Pulmonary lymph node (tissue), 1 donor: ENCODE results near the gene PARD6G.

DNA sequence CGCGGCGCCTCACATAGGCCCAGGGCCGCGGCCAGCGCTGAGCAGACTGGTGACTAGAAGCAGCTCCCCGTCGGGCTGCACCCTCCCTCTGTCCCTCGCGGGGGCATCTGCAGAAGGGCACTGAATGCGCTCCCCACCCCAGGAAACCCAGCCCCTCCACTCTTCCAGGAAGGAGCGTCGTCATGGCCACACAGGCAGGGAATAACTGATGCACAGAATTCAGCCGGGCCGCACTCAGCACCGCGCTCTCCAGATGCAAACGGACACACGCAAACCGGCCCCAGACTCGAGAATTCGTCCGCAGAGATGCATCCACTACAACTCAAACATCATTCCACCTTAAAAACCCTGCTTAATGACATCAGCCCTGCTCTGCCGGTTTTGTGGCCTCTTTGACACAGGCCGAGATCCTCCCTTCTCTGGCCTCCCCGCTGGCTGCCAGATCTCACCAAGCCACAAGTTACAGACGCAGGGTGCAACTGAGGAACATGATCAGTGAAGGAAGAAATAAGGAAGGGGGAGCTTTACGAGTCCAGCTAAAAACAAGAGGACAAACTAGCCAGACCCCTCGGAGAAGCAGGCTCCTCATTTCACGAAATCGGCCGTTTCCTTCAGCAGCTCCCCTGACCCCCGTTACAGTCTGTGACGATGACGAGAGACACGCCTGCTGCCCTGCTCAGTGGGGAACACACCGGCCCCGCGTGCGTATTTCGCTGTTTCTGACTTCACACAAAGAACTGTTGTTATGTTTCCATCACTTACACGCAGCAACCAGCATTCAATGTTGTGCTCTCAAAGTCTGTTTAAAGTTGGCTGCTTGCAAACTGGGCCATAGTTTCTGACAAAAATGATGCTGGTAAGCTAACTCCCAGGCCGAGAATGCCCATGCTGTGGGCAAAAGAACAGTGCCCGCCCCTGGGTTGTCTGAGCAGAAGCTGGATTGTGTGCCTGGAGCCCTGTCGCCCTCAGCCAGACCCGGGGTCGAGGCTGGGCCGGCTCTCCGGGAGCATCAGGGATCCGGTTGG, 40.1 kb downstream of the MBP start:
- PRO-cap, result no peak

GRCh38 chr18:77107213-77107735, 25.3 kb downstream of the MBP start:
- PRO-cap, result no peak

DNA sequence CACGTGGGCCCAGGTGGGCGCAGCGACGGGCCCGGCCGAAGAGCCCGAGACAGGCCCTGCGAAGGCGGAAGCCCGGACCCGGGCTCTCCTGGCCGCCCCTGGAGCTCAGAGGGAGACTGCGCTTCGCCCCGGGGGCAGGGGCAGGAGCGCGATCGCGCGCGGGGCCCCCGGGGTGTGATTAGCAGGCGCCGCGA, 822 bp downstream of the MBP start:
- PRO-cap, result no peak

GRCh38 chr18:77899935-77900557, 650.4 kb downstream of the GALR1 start:
- PRO-cap, result no peak

DNA sequence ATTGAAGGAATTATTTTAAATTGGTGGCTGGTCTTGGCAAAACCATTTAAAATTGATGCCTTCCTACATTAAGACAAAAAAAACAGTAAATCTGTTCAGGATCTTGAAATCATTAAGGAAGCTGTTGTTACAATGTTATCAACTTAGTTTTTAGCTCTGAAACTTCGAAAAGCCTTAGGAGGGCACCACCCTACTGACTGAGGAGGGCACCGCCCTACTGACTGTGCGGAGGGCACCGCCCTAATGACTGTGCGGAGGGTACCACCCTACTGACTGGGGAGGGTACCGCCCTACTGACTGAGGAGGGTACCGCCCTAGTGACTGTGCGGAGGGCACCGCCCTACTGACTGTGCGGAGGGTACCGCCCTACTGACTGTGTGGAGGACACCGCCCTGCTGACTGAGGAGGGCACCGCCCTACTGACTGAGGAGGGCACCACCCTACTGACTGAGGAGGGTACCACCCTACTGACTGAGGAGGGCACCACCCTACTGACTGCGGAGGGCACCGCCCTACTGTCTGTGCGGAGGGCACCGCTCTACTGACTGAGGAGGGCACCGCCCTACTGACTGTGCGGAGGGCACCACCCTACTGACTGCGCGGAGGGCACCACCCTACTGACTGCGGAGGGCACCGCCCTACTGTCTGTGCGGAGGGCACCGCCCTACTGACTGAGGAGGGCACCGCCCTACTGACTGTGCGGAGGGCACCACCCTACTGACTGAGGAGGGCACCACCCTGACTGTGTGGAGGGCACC, 150.2 kb upstream of the NFATC1 start:
- PRO-cap, result no peak

GRCh38 chr18:79252241-79252859, 143.4 kb upstream of the NFATC1 start:
- PRO-cap, result no peak

- PRO-cap, result bidirectional peak, plus-strand start at chr18:79406495, minus-strand start at chr18:79406477
Observed at GRCh38 chr18:79406189-79406848, 10.6 kb downstream of the NFATC1 start.

- PRO-cap, result bidirectional peak, plus-strand start at chr18:79466890, minus-strand start at chr18:79466779
Observed at GRCh38 chr18:79466472-79467145, 70.9 kb downstream of the NFATC1 start.

GRCh38 chr18:79507429-79508586, 112.1 kb downstream of the NFATC1 start:
- PRO-cap, result unidirectional peak, plus-strand start at chr18:79508302

DNA sequence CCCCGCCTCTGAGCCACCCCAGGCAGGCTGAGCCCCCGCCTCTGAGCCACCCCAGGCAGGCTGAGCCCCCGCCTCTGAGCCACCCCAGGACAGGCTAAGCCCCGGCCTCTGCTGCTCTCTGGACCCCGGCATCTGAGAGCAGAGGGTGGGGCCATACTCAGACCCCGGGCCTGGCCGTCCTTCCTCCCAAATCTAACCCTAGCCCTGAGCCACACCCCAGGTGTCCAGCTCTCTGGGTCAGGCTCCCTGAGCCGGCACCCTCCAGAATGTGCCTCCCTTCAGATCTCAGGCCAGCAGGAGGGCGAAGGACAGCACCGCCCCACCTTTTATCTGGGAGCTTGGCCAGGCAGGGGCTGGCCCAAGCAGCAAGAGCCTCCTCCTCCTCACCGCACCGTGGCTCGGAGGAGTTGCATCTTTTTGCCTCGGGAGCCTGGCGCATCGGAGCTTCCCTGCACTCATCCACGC, 69.2 kb upstream of the CTDP1 start:
- PRO-cap, result no peak

DNA sequence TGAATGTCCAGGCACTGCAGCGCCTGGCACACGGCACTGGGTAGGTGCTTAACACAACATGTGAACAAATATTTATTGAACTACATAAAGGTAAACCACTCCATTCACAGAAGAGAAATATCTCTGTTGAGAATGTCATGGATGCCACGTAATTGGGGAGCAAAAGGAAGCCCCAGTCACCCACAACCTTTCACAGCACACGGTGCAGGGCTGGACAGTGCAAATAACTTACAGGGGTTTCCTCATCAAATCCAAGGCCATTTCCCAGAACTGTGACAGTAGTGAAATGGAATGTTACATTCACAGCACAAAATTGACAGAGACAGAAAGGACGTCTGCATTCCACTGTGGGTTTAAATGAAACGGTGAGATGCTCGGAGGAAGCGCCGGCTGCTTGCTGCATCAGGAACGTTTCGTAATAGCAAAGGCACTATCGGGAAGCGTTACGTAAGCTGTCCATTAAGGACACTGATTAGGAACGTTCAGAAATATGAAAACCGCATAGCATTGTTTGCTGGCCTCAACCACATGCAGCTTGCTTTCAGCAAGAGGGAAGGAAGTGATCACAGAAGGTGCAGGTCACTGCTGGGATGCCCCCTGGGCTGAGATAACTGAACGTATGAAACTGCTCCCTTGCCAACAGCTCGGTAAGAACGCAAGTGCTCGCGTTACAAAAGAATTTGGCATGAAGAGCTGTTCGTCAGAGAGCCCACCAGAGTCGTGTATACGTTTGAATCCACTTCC, 6.2 kb upstream of the KCNG2 start:
- PRO-cap, result no peak

DNA sequence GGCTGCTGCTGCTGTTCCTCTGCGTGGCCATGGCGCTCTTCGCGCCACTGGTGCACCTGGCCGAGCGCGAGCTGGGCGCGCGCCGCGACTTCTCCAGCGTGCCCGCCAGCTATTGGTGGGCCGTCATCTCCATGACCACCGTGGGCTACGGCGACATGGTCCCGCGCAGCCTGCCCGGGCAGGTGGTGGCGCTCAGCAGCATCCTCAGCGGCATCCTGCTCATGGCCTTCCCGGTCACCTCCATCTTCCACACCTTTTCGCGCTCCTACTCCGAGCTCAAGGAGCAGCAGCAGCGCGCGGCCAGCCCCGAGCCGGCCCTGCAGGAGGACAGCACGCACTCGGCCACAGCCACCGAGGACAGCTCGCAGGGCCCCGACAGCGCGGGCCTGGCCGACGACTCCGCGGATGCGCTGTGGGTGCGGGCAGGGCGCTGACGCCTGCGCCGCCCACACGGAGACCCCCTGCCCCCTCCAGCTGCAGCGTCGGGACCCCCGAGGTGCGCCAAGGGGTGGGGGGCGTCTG, 52.0 kb downstream of the SLC66A2 start:
- PRO-cap, result no peak

- PRO-cap, result no peak
Observed at GRCh38 chr18:79926223-79926886, 25.1 kb downstream of the SLC66A2 start.

- PRO-cap, result no peak
Observed at GRCh38 chr18:79945586-79946076, 5.8 kb downstream of the SLC66A2 start.

DNA sequence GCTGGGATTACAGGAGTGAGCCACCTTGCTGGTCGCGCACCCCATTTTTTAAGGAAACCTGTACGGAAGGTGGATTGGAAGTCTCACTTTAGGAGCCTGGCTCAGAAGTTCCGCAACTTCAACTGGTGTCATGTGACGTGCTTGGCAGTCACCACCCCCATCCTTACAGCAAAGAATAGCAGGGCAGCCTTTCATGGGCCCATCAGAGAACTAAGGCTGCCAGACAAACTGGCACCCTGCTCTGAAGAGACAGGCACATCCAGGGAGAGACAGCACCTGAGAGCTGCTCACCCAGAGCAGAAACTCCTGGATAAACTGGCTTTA, 3.4 kb upstream of the SLC66A2 start:
- PRO-cap, result no peak

DNA sequence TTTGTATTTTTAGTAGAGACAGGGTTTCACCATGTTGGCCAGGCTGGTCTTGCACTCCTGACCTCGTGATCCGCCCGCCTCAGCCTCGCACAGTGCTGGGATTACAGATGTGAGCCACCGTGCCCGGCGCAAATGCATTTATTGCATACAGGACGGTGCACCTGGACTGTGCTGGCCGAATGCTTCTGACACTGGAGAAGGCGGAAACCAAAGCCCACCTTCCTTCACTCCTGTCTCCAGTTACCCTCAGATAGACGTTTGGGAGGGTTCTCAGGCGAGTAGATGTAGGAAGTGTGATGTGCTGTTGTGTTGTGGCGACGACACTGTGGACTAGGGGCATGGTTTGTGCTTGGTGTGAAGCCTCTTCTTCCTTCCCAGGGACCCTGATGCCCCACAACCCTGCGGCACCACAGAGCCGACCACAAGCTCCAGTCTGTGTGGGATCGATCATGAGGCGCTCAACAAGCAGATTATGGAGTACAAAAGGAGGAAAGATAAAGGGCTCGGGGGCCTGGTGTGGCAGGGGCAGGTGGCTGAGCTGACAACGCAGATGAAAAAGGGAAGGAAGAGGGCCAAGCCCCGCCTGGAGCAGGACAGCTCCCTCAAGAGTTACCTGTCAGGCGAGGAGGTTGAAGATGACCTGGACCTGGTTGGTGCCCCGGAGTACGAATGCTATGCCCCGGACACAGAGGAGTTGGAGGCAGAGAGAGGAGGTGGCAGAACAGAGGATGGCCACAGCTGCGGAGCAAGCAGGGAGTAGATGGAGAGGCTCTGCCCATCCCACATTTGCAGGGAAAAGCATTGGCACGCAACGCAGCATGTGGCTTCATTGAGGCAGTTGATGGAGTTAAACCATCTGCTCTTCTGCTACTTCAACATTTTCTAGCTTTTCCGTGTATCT, 11.4 kb downstream of the RBFA start:
- PRO-cap, result no peak

- PRO-cap, result no peak
Observed at GRCh38 chr18:80135810-80136898, 27.1 kb downstream of the ADNP2 start.

DNA sequence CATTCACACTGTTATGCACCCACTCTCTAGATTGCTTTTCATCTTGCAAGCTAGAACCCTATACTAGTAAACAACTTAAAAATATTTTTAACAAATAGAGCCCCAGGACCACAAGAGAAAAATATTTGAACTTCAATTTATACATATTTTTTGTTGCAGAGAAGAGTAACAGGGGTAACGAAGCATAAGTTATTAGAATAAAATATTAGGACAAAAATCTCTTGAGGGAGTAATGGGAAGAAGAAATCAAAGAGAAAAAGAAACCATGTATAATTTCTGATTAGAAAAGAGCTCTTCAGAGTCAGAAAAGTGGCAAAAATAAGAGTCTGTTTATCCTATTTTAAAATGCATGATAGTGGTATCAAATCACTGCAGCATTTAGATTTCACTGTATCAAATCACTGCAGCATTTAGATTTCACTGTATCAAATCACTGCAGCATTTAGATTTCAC, 39.6 kb downstream of the PARD6G start:
- PRO-cap, result no peak

DNA sequence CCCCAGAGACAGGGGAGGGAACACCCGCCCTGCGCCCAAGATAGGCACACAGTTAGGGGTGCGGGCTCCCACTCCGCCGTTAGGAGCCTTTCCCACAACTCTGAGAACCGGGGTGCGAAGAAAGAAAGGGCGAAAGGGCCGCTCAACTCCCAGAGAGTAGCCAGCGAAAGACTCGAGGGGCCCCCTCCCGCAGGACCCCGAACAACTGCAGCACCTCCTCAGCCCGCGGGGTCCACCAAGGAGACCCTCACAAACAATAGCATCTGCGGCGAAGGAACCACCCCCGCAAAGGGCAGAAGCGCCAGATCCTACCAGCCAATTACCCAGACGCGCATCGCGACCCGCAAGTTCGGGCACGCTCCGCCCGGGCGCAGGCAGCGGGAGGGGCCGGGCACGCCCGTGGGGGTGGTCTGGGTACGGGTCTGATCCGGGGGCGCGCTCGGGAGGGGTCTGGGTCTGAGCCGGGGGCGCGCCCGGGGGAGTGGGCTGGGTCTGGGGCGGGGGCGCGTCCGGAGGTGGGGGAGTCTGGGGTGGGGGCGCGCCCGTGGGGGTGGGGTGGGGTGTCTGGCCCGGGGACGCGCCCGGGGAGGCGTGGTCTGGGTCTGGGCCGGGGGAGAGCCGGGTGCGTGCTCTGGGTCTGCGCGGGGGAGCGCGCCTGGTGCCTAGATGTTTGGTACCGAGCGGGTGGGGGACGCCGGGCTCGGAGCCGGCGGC, 1.1 kb downstream of the PARD6G start:
- PRO-cap, result bidirectional peak, plus-strand start at position 595 of the sequence, minus-strand start at position 333 of the sequence; unidirectional peak, plus-strand start at position 665 of the sequence

- PRO-cap, result bidirectional peak, plus-strand start at chr18:80247695, minus-strand start at chr18:80247514
Observed at GRCh38 chr18:80246799-80247933, at the start of gene PARD6G. PARD6G (minus strand) TSS chr18:80247514.